Endodermal cell (in vitro differentiated cells): ENCODE measurements around the genes PPM1K and ATOH1.

- PRO-cap, result bidirectional peak, plus-strand start at chr4:87922214, minus-strand start at chr4:87921879
Observed at GRCh38 chr4:87921678-87922563, 53.6 kb upstream of the SPP1 start.

DNA sequence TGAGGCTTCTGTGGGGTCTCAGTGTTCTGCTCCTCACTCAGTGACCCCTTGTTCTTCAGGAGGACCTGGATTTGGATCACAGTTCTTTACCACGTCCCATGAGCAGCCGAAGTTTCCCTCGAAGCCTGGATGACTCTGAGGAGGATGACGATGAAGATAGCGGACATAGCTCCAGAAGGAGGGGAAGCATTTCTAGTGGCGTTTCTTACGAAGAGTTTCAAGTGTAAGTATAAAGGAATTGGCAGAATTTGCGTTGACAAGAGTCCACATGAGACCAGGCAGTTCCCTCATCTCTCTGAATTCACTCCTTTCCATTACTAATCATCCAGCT, 60.4 kb downstream of the PKD2 start:
- PRO-cap, result no peak

GRCh38 chr4:88283770-88284842, at the start of gene PPM1K:
TSS of gene PPM1K (minus strand) at chr4:88284561.
- PRO-cap, result bidirectional peak, plus-strand start at chr4:88283904, minus-strand start at chr4:88283890; bidirectional peak, plus-strand start at chr4:88284119, minus-strand start at chr4:88284125; bidirectional peak, plus-strand start at chr4:88284257, minus-strand start at chr4:88284225; bidirectional peak, plus-strand start at chr4:88284524, minus-strand start at chr4:88284561; bidirectional peak, plus-strand start at chr4:88284936, minus-strand start at chr4:88284704

- PRO-cap, result bidirectional peak, plus-strand start at chr4:88457712, minus-strand start at chr4:88457553
Observed at GRCh38 chr4:88457286-88458192, 620 bp downstream of the HERC5 start.

GRCh38 chr4:88752831-88753290, 55.2 kb upstream of the NAP1L5 start:
- PRO-cap, result no peak

DNA sequence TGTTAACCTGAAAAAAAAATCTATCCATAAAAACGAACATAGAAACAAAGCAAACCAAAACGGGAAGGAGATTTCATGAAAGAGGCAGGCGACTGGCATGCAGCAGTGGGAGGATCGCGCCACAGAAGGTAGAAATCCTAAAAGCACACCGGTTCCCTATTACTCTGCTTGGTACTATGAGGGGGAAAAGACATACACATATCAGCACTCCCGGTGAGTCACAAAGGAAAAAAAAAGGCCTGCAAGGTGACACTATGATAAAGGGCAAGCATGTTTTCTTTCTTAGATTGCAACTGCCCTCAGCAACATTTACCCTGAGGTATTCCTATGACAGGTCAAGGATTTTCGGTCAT, 60.6 kb upstream of the NAP1L5 start:
- PRO-cap, result no peak

DNA sequence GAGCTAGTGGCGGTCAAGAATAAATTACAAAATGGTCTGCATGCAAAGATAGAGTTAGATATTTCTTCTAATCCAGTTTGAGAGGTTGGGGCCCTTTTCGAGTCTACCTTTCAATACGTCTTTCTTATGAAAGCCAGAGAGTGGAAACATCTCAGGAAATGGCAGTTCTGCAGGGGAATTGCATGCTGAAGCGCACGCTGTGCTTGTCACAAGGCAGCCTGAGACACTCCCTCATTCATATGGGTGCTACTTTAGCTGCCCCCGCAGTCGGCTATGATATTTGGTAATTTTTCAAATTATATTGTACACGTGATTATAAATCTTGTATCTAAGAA, 145.4 kb upstream of the NAP1L5 start:
- PRO-cap, result no peak

GRCh38 chr4:89109896-89110155, 1.5 kb upstream of the TIGD2 start:
- PRO-cap, result no peak

- PRO-cap, result no peak
Observed at GRCh38 chr4:89249612-89249899, 58.0 kb downstream of the GPRIN3 start.

DNA sequence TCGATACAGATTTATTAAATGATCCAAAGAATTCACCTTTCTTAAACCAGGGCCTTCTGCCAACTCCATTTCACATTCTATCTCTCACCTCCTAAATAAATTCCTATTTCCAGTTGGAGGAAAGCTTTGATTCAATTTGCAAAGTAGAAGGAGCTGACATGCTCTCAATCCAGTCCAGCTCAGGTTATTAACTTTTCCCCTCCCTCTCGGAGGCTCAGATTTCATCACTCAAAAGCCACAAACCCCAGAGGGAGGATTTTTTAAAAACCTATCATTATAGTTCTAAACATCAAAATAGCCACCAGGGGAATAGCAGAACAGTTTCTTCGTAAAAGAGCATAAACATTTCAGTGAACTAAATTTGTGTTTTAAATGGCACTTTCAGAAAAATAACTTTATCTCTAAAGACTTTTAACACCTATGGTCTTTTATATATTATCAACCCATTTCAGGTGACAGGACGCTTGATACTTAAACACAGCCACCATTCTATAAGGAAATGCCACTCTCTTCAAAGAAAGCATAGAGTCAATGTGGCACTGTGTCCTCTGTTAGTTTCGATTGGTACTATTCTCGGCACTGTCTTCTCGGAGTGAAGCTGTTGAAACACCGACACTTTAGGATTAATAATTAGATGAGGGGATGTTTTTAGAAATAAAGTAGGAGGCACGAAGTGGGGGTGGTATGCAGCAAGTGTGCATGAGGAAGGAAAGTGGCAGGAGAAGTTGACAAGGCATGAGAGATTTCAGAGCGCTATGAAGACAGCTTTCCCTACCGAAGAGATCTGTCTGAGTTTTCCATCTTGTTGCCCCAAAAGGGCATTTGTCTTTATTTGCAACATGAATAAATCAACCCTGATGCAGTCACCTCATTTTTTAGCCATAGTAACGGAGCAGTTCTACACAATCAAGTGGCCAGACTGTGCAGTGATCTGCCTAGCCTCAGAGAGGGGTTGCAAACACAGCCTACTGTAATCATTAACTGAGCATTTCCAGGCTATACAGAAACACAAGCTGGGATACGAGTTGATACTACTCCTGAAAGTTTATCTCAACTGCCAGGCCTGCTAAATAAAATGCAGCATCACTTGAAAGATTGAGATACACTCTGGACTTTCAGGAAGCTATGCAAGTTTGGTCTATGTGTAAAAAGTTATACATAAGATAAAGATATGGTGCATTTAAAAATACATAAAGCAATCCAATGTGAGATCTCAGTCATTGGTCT, 8.5 kb downstream of the GPRIN3 start:
- PRO-cap, result no peak

DNA sequence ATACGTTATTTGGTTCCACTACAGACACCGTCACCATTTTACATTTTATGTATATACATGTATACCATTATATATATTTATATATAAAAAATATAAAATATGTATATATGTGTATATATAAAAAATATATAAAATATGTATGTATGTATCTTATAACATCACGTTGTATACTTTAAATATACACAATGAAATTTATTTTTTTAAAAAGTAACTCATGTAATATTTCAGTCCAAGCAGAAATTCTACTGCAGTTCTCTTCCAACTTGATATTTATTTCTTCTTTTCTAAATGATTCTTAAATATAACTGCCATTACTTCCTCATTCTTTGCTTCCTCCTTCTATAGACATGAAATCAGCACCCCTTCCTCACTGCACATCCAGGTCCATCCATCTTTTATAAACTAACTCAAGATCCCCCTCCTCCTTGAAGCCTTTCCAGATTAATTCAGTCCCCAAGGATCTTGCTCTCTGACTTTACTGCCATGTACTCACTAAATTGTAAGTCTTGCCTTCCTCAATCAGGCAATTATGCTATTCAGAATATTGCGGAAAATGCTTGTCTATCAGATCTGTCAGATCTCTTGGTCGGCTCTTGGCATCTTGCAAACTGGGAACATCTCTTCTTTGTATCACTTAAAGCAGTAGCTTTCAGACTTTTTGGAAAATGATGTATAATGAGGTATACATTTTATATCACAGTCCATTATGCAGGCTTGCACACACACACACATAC, 3.7 kb downstream of the GPRIN3 start:
- PRO-cap, result no peak

GRCh38 chr4:89316764-89317568, 9.4 kb upstream of the GPRIN3 start:
- PRO-cap, result no peak

DNA sequence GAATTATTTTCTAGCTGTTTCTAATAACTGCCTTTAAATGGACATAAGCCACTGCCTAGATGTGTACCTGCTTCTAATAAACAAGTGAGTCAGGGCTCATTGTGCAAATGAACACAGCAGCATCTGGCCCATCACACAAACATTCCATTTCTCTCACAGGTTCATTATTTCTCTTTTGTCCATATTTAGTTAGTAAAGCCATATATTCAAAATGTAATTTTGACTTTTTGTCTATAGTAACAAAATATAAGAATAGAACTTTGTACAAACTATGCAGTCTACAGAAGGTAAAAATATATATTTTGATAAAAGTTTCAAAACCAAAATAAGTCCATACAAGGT, 242.5 kb upstream of the GPRIN3 start:
- PRO-cap, result no peak

- PRO-cap, result no peak
Observed at GRCh38 chr4:90645895-90646356, 518.7 kb downstream of the CCSER1 start.

- PRO-cap, result no peak
Observed at GRCh38 chr4:90649271-90649722, 522.1 kb downstream of the CCSER1 start.

GRCh38 chr4:93828306-93829258, at the start of gene ATOH1:
TSS of gene ATOH1 (plus strand) at chr4:93828753.
- PRO-cap, result unidirectional peak, minus-strand start at chr4:93828394

- PRO-cap, result unidirectional peak, plus-strand start at chr4:93842927
Observed at GRCh38 chr4:93842391-93843227, 14.1 kb downstream of the ATOH1 start.

DNA sequence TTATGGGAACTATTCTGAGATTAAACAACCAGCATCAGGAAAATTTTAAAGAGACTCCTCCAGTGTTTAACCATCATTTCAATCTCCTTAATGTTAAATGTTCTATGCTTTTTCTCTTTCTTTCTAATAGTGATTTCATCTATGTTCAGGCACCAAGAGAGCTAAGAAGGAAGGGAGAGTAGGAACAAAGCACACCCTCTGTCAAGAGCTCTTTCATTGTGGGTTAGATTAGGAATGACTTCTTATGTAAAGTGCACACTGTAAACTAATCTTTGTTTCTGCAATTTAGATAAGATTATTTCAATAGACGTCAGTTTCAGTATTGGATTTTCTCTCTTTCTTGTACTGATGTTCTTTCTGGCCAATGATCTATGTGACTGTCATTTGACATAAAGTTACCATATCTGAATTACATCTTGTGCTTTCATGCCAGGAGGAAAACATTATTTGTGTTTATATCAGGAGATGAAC, 48.1 kb downstream of the ATOH1 start:
- PRO-cap, result no peak

DNA sequence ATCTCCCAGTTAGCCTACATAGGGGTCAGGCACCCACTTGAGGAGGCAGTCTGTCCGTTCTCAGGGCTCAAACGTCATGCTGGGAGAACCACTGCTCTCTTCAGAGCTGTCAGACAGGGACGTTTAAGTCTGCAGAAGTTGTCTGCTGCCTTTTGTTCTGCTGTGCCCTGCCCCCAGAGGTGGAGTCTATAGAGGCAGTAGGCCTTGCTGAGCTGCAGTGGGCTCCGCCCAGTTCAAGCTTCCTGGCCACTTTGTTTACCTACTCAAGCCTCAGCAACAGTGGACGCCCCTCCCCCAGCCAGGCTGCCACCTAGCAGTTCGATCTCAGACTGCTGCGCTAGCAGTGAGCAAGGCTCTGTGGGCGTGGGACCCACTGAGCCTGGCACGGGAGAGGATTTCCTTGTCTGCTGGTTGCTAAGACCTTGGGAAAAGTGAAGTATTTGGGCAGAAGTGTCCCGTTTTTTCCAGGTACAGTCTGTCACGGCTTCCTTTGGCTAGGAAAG, 59.7 kb upstream of the SMARCAD1 start:
- PRO-cap, result unidirectional peak, plus-strand start at position 311 of the sequence

GRCh38 chr4:94305168-94305725, 37.4 kb downstream of the HPGDS start:
- PRO-cap, result no peak